Skeletal muscle tissue (tissue), 7 donors: ENCODE results near the gene CEP170B.

GRCh38 chr14:104185040-104185640, 46.8 kb downstream of the KIF26A start:
- PRO-cap, 3 experiments = peak in 1 of 3 experiments; most common minus-strand start chr14:104185182 (in 1)
- RAMPAGE, long total RNA = no peak
- RRBS, 2 experiments = no CpG with 5 or more reads among the region's 16 CpGs

DNA sequence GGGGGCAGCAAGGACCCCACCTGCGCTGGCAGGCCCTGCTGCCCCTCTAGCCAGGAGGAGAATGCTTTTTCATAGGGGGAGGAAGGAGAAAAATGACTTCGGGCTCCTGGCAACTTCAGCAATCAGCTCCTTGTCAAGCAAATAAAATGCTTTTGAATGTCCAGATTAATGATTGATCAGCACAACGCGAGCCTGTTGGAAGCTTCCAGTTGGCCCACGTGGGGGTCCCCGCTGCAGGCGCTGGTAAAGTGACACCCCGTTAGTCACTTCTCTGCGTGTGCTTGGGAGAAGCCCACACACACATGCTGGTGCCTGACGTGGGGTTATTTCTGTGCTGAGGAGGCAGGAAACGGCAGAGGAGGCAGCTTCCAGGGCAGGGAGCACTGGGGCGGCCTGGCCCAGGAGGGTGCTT, 101.4 kb downstream of the KIF26A start:
- PRO-cap, 3 experiments = no peak in any of the 3 experiments
- RAMPAGE, long total RNA = no peak
- RRBS, 2 experiments = no CpG with 5 or more reads among the region's 12 CpGs

- PRO-cap, 3 experiments = no peak in any of the 3 experiments
- RAMPAGE, long total RNA = no peak
- RRBS, 2 experiments = 71 to 82% methylated on average over 1 of the region's 6 CpGs
These were observed 190.3 kb upstream of the C14orf180 start for GRCh38 chr14:104389292-104389726.

DNA sequence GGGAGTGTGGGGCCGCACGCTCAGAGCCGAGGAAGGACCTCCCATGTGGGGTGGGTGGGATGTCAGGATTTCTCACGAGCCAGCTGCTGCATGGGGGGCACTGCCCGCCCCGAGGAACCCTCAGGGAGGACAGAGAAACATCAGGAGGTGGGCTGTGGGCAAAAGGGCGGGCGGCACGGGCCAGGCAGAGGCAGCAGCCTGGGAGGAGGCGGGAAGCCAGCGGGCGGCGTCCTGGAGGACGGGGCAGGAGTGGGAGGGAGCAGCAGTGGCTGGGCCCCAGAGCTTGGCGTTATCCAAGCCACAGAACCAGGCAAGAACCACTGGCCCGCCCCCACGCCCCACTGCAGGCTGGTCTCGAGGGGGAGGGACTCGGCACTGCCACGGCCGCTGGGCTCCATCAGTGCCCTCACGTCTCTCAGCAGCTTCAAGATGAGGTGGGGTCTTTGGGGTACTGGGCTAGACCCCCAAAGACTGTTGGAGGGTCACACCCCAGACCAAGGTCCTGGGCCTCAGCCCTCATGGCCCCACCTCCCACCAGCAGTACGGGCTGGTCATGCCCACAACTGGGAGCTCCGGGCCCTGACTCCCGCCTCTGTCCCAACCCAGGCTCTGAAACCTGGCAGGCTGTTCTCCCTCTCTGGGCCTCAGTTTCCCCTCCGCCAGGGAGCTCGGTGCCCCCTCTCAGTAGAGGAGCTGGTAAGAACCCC, 2.6 kb downstream of the C14orf180 start:
- PRO-cap, 3 experiments = no peak in any of the 3 experiments
- RAMPAGE, long total RNA = no peak
- RRBS, 2 experiments = no CpG with 5 or more reads among the region's 27 CpGs

DNA sequence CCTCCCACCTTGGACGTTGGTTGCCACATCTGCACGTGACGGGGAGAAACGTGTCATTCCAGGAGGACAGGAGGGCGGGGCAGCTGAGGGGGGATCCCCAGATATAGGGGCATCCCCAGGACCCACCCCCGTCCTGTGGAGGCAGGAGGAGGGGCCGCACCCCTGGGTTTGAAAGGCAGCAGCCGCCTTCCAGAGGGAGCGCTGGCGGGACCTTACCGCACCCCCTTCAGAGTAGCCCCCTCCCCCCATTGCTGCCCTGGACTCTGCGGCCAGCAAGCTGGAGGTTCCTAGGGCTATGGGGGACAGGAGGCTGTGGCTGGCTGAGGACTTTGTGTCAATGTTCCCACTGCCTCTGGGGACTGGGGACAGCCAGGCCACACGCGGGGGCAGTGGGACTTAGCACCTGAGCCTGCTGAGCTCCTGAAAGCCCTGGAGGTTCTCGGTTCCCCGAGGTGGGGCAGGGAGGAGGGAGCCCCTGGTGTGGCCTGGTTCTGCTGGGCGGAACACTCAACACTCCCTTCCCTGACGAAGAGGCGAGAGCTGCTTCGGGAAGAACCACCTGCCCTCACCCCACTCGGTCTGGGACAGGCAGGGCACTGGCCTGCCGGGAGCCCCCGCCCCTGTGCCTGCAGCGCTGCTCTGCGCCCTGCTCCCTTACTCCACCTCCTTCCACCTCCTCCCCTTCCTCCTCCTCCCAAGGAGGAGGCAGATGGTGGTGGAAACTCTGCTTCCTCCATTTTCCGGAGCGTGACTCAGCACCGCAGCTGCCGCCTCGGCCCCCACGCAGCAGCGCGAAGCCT, 12.0 kb upstream of the INF2 start:
- PRO-cap, 3 experiments = peak in 2 of 3 experiments; most common plus-strand start position 683 of the sequence (in 1); most common minus-strand start position 598 of the sequence (in 2)
- RAMPAGE, long total RNA = no peak
- RRBS, 2 experiments = 5 to 6% methylated on average over 7 to 10 of the region's 33 CpGs

DNA sequence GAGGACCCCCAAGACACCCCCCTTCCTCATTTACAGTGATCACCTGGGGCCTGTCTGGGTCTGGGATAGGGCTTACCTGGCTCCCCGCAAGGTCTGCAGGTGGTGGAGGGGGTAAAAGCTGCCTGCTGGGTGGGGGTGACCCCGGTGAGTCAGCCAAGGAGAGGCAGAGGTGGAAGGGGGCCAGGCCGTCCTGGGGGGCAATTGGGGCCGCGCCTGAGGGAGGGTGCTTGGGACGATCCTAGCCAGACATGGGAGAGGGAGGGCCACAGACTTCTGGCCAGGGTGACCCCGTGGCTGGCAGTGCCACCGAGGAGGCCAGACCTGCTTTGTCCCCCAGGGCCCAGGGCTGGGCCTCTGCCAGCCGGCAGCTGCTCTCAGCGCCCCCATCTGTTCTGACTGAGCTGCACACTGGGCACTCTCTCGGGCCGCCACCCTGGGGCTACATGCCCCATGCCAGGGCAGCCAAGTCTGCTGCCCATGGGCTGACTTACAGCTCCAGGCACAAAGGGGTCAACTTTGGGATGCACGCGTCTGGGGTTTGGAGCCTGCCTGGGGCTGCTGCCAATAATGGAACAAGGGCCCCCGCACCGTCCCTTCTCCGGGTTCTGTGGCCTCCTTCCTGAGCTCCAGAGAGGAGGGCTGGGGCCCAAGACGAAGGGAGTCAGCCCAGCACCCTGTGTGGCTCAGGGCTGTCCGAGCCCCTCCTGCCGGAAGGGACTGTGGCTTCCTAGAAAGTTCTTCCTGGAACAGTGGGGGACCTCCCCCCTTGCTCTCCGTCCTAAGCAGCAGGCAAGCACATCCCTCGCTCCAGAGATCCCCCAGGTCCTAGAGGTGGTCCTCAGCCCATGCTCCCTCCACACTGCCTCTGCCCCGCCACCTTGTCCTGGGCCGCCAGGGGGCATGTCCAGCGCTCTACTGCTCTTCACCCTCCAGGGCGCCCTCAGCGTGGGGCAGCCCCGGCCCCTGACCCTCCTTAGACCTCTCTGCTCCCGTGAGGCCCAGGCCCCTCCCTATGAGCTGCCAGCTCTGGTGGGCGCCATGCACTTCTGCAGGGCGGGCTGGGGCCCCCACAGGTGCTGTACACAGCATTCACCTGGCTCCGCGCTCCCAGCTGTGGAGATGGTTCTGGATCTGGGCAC, 1.2 kb downstream of the ADSS1 start:
- PRO-cap, 3 experiments = peak in 2 of 3 experiments; most common plus-strand start position 415 of the sequence (in 2); most common minus-strand start position 302 of the sequence (in 2)
- RAMPAGE, long total RNA = no peak
- RRBS, 2 experiments = 3 to 4% methylated on average over 3 of the region's 33 CpGs

- PRO-cap, 3 experiments = no peak in any of the 3 experiments
- RAMPAGE, long total RNA = no peak
- RRBS, 2 experiments = no CpG with 5 or more reads among the region's 10 CpGs
These were observed 6.4 kb downstream of the SIVA1 start for GRCh38 chr14:104759461-104759704.

- PRO-cap, 3 experiments = no peak in any of the 3 experiments
- RAMPAGE, long total RNA = no peak
- RRBS, 2 experiments = 3 to 4% methylated on average over 7 of the region's 26 CpGs
These were observed 15.7 kb downstream of the SIVA1 start for GRCh38 chr14:104768390-104769262.

- PRO-cap, 3 experiments = no peak in any of the 3 experiments
- RAMPAGE, long total RNA = no peak
- RRBS, 2 experiments = 80 to 85% methylated on average over 4 of the region's 40 CpGs
These were observed 16.7 kb downstream of the SIVA1 start for GRCh38 chr14:104769263-104770466.

DNA sequence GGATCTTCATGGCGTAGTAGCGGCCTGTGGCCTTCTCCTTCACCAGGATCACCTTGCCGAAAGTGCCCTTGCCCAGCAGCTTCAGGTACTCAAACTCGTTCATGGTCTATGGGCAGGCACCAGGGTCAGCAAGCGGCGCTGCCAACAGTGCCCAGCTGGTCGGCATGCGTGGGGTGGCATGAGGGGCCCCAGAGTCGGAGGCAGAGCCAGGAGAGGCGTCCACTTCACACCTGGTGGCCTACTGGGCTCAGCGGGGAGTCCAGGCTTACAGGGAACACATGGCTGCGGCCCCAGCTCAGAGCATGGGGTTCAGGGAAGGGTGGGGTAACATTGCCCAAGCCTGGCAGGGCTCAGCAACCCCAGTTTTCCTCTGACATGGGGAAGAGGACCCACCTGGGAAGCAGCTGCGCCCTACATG, 20.4 kb downstream of the AKT1 start:
- PRO-cap, 3 experiments = no peak in any of the 3 experiments
- RAMPAGE, long total RNA = no peak
- RRBS, 2 experiments = no CpG with 5 or more reads among the region's 13 CpGs

DNA sequence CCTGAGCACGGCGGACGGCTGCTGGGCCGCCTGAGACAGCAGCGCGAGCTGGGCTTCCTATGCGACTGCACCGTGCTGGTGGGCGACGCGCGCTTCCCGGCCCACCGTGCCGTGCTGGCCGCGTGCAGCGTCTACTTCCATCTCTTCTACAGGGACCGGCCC, 187 bp downstream of the ZBTB42 start:
- PRO-cap, 3 experiments = no peak in any of the 3 experiments
- RAMPAGE, long total RNA = no peak
- RRBS, 2 experiments = 4% methylated on average over 7 of the region's 19 CpGs

- PRO-cap, 3 experiments = no peak in any of the 3 experiments
- RAMPAGE, long total RNA = no peak
- RRBS, 2 experiments = 88 to 93% methylated on average over 4 of the region's 29 CpGs
These were observed 1.6 kb downstream of the ZBTB42 start for GRCh38 chr14:104802237-104803153.

- PRO-cap, 3 experiments = no peak in any of the 3 experiments
- RAMPAGE, long total RNA = no peak
- RRBS, 2 experiments = no CpG with 5 or more reads among the region's 16 CpGs
These were observed 4.4 kb downstream of the ZBTB42 start for GRCh38 chr14:104804967-104806126.

DNA sequence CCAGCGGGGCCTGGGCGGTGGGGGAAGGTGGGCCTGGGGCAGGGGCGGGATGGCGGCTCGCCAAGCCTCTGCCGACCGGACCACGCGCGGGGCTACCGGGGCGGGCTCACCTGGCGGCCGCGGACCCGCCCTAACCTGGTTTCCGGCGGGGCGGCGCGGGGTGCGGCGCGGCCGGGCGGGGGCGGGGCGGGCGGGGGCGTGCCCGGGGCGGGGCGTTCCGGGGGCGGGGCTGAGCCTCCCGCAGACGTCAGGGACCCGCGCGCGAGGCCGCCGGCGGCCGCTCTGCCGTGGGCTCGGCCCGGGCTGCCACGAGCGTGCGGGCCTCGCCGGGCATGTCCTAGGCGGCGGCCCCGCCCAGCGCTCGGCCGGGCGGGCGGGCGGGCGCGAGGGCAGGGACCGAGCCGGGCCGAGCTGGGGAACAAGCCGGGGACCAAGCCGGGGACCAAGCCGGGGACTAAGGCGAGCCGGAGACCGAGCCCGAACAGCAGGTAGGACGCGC, at the start of gene CEP170B:
Gene CEP170B, plus strand, starts transcription at position 243 of the 499 bp plus-strand sequence.
- PRO-cap, 3 experiments = peak in 3 of 3 experiments; most common plus-strand start position 243 of the sequence (in 3); most common minus-strand start position 132 of the sequence (in 1)
- RAMPAGE, long total RNA = no peak
- RRBS, 2 experiments = 1 to 3% methylated on average over 38 of the region's 76 CpGs

DNA sequence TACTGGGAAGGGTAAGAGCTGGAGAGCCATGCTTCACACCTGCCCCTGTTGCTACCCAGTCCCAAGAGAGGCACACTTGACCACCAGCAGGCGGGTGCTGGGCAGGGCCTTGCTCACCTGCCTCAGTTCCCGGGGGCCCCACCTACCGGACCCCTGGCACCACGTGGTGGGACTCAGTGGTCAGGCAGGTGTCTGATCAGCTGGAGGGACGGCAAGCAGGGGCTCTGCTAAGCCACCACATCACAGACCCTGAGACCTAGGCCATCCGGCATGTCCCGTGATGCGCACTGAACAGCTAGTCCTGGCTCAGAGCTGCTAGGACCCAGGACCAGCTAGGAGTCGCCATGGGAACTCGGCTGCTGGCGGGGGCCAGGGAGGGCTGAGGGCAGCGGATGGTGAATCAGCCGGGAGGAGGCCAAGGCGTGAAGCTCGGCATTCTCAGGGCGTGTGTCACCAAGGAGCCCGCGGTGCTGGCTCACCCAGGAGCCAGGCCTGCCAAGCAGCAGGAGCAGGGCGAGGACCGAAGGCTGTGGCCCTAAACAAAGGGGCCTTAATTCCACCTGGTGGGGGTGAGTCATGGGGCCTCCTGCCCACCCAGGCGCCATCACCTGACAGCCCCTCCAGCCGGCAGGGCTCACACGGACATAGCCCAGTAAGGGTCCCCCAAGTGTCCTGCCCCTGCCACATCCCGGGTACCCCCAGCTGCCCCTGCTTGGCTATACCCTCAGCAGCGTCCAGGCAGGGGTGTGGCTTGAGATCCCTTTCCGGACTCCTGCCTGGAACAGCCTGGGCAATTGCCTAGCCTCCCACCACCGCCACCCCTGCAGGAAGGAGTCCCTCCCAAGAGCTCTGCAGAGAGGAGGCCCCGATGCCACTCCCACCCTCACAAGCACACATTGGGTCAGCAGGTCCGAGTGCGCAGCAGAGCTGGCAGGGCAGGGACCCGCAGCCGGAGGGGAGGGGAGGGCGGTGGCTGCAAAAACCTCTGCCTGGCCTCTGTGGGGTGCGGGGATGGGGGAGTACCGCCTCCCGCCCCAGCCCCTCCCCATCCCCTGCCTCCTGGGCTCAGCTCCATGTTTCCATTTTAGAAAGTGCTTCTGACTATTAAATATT, 4.9 kb downstream of the AHNAK2 start:
- PRO-cap, 3 experiments = peak in 1 of 3 experiments; most common plus-strand start position 896 of the sequence (in 1)
- RAMPAGE, long total RNA = no peak
- RRBS, 2 experiments = 24 to 31% methylated on average over 8 to 12 of the region's 36 CpGs

GRCh38 chr14:105019782-105020735, 824 bp downstream of the CDCA4 start:
- PRO-cap, 3 experiments = no peak in any of the 3 experiments
- RAMPAGE, long total RNA = no peak
- RRBS, 2 experiments = 2 to 3% methylated on average over 29 of the region's 67 CpGs

DNA sequence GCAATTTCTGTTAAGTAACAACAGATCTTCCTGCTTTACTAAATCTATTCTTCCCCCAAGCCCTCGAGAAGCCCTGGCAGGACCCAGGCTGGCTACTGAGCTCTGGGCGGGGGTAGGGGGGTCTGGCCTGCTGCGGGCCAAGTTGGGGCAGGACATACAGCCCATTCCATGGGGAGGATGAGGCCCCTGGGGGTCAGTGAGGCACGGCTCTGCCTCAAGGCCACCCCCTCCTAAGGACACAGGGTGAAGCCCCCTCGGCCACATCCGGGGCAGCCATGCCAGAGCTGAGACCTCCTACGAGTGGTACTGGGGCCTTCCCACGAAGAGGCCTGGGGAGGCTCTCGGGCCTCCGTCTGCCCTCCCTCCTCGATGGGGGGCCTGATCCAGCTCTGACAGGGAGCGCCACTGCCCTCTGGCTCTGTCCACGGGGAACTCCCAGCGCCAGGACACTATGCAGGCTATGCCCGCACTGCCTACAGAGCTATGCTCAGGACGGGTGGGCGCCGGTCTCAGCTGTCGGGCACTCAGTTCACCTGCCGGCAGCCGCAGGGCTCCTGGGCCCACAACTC, 28.3 kb upstream of the NUDT14 start:
- PRO-cap, 3 experiments = no peak in any of the 3 experiments
- RAMPAGE, long total RNA = no peak
- RRBS, 2 experiments = no CpG with 5 or more reads among the region's 21 CpGs

GRCh38 chr14:105315087-105315873, 732 bp downstream of the PACS2 start:
- PRO-cap, 3 experiments = no peak in any of the 3 experiments
- RAMPAGE, long total RNA = no peak
- RRBS, 2 experiments = 3% methylated on average over 43 to 44 of the region's 77 CpGs

GRCh38 chr14:105441921-105443335, 22.8 kb downstream of the MTA1 start:
- PRO-cap, 3 experiments = no peak in any of the 3 experiments
- RAMPAGE, long total RNA = no peak
- RRBS, 2 experiments = 79 to 80% methylated on average over 6 of the region's 49 CpGs

DNA sequence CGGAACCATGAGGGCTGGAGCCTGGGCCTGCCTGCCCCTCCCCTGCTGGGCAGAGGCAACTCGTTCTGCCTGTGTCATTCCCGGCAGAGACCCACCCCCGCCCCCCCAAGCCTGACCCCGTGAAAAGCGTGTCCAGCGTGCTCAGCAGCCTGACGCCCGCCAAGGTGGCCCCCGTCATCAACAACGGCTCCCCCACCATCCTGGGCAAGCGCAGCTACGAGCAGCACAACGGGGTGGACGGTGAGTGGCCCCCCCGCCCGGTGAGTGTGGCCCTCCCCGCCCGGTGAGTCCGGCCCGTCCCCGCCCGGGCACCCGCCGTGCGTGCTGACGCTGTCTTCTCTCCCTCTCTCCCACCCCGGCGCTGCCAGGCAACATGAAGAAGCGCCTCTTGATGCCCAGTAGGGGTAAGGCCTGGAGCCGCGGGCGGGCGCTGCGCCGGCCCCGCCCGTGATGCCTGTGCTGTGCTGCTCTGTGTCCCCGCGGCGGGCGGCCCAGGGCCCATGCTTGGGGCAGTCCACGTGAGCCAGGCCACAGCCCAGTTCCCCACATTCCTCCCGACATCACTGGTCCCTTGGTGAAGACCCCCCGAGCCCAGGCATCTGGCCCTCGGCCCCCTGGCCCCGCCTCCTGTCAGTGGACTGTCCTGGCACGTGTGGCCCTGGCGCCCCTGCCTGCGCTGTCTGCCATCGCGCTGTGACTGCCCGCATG, 8.1 kb upstream of the CRIP2 start:
- PRO-cap, 3 experiments = no peak in any of the 3 experiments
- RAMPAGE, long total RNA = no peak
- RRBS, 2 experiments = 48 to 58% methylated on average over 17 of the region's 53 CpGs